ENCODE data around the genes IL20, PIGR and CR2.

GRCh38 chr1:206664528-206665349, 20.0 kb upstream of the MAPKAPK2 start:
- PRO-cap, result no peak

GRCh38 chr1:206700229-206701452, 15.9 kb downstream of the MAPKAPK2 start:
- PRO-cap, result no peak

- PRO-cap, result no peak
Observed at GRCh38 chr1:206729257-206730362, 41.0 kb upstream of the IL19 start.

DNA sequence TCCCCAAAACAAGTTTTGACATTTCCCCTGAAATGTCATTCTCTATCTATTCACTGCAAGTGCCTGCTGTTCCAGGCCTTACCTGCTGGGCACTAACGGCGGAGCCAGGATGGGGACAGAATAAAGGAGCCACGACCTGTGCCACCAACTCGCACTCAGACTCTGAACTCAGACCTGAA, at the start of gene IL20:
IL20 (plus strand) TSS at position 152 of the 179 bp plus-strand sequence.
- PRO-cap, result no peak

DNA sequence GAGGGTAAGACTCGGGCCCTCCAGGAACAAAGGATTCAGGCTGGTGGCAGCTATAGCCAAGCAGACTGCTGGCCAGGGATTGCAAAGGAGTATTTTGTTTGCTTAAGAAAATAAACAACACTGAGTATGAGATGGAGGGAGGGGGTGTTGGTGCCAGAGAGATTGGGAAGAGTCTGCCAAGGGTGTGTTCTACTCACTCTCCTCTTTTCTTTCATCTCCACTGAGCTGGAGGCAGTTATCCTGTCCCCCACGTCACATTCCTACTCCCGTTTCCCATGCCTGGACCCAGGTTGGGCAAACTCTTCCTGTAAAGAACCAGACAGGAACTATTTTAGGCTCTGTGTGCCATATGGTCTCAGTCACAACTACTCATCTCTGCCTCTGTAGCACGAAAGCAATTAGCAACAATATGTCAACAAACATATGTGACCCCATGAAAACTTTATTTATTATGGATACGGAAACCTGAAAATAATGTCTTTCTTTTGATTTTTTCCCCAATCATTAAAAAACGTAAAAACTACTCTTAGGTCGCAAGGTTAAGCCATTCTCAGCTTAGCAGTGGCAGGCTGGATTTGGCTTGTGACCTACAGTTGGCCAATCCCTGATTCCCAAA, 1.3 kb upstream of the IL24 start:
- PRO-cap, result no peak

GRCh38 chr1:206921387-206921804, 345 bp downstream of the FCMR start:
- PRO-cap, result no peak

- PRO-cap, result no peak
Observed at GRCh38 chr1:206946036-206946755, at the start of gene PIGR. Gene PIGR (minus strand): TSS chr1:206946466.

GRCh38 chr1:207043889-207044813, 6.9 kb downstream of the YOD1 start:
- PRO-cap, result no peak

DNA sequence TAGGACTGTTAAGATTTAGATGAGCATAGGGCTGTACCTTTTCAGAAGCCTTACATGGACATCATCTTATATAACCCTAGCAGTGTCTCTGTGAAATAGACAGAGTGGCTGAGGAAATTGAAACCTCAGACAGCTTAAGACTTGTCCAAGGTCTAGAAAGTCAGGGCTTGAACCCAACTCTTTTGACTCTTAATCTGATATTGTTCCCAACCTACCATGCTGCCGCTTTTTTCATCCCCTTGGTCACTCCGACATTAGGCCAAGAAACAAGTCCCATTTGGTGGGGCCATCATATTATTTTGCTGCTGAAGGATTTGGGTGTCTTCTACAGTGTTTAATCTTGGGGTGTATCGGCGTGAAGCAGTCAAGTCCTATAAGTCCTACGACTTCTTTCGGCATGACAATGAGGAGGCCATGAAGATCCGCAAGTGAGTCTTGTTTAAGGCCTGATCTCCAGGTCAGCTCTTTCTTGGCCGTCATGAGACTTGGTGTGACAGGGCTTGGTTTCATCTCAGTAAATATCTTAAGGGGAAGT, 9.3 kb downstream of the PFKFB2 start:
- PRO-cap, result no peak

DNA sequence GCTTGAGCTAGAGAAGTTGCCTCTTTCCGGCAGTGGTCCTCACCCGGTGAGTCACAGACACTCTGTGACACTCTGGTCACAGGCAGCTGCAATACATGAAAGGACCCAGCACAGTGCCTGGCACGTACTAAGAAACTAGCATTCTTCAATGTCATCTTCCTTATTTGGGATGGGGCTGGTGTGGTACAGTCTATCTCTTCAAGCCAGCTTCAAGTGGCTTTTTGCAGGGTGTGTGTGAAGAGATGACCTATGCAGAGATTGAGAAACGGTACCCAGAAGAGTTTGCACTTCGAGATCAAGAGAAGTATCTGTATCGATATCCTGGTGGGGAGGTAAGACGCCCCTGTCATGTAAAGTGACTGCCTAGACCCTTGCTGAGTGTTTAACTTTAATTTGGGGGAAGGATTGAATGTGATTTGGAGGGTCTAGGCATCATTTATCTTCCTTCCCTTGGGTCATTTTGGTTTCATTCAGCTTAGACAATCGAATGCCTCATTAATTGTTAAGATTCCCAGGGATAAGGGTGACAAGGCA, 16.2 kb downstream of the PFKFB2 start:
- PRO-cap, result no peak

GRCh38 chr1:207103824-207104130, 256 bp upstream of the C4BPA start:
- PRO-cap, result no peak

GRCh38 chr1:207241094-207242061, 80.1 kb upstream of the CD55 start:
- PRO-cap, result no peak

DNA sequence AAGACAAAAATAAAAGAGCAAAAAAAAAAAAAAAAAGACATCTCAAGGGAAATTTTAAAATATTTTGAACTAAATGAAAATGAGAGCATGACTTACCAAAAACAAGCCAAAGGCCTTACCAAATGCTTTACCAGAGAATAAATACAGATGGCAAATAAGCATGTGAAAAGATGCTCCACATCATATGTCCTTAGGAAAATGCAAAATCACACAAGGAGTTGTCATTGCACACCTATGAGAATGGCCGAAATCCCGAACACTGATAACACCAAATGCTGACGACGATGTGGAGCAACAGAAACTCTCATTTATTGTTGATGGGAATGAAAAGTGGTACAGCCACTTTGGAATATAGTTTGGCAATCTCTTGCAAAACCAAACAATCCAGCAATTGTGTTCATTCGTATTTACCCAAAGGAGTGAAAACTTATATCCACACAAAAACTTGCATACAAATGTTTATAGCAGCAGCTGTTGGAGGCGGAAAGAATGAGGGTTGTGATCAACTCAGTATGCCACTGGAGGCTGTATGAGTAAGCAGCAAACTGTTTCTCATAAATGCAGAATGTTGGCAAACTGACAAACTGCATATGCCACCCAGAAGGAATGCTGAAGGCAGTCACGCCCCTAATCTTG, 60.8 kb upstream of the CR2 start:
- PRO-cap, result no peak

DNA sequence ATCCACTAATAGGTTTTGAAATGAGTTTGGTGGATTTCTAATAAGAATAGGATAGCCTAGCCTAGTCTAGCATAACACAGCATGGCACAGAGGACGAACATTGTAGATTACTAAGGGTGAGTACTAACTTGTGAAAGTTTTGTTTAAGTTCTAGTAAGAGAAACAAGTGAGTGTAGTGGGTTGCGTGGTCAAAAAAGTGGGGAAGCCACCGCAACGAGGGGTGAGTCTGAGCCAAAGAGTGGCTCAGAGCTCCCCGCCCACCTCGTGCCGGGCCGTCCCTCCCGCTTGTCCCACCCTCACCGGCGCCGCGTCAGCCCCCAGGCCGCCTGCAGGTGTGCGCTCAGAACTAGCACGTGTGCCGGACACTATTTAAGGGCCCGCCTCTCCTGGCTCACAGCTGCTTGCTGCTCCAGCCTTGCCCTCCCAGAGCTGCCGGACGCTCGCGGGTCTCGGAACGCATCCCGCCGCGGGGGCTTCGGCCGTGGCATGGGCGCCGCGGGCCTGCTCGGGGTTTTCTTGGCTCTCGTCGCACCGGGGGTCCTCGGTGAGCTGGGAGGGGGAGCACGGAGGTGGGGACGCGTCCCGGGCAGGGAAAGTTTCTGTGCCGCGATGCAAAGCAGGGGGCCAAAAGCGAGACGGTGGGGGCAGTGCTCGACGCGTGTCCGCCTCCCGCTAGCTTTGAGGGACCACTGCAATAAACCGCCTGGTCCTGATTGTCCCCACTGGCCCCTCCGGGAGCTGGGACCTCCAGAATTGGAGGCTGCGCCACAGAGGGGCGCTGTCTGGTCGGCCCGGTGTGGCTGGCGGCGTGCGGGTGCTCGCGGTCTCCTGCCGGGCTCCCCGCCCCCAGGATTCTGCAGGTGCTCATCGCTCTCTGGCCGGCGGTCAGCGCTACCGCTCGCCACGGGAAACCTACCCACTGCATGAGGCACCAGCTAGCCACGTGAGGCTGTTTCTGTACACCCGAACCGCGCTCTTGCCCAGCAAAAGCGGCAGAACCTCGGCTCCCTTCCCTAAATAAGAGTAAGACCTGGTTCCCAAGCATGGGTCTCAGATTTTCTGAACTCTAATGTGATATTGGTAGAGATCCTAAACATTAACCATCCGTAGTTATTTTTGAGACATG, at the start of gene CR2:
CR2 (plus strand) TSS at position 396 of the 1,126 bp plus-strand sequence.
- PRO-cap, result no peak

DNA sequence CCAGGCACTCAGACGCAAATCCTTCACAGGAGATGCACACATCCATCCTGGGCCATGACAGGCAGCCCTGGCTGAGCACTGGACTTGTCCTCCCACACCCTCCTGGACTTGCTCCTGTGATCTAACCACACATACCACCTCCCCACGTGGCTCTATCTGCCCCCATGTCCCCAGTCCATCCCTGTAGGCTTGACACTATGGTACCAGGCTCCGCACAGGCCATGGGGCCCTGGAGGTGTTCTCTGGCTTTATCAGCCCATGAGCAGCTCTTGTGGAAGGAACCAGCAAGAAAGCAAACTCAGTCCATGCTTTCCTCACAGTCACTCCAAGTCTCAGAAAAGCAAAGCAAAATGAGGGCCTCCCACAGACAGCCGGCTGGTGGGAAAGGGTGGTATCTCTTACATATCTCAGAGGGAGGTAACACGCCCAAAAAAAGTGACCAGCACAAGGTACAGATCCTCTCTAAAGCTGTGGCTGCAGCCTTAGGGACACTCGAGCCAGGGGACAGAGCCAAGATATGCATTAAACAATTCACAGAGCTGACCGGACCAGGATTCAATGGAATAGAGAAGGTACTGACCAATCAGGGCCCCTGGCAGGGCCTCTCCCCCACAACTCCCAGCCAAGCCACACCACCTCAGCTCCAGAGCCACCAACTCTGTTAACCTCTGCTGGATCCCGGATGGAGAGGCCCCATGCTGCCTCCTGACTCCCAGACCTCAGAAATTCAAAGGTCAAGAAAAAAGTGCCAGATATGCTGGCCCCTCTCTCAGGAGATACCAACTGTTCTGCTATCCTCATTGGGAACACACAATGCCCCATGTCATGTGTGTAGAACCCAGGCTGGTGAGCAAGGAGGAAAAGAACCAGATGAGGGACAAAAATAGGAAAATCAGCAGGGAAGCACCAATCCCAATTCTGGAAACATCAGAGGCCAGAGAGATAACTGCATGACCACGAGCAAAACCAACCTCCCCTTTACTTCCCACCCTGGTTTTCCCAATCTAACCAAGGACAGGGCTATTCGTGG, 61.9 kb downstream of the CD46 start:
- PRO-cap, result no peak

DNA sequence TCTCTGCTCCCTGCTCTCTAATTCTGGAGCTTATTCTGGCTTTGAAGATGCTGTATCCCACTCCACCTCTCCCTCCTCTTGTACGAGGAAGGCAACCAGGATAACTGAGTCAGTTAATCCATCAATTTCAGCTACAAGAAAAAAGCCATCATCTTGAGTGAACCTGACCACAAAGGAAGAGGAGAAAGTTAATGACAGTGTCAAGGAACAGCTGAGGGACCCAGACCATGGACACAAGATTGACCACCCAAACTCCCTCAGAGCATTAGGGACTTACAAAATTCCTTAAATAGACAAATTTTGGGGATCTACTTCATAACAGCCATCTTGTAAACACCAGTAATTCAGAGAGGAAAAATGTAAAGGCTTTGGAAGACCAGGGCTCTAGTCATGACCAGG, 67.9 kb downstream of the CD46 start:
- PRO-cap, result no peak

DNA sequence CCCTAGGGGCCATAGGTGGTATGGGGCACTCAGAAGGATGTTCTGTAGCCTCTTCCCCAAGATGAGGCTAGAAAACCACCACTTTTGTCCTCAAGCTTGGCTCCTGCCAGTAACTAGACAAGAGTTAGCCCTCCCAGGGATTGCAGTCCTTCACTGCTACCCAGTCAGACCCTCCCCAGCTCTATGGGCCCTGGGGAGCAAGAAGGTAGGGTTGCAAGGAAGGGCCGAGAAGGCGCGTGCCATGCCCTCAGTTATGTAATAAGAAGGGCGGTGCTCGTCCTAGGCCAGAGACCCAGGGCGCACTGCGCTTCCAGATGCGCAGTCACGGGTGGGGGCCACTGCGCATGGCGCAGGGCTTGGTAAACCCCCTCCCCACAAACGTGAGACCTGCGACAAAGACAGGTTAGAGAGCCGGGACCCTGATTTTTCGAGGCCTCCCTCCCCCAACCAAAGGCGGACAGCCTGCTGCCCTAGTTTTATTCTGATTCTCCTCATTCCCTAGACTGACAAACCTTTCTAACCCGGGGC, 69.8 kb downstream of the CD46 start:
- PRO-cap, result no peak

DNA sequence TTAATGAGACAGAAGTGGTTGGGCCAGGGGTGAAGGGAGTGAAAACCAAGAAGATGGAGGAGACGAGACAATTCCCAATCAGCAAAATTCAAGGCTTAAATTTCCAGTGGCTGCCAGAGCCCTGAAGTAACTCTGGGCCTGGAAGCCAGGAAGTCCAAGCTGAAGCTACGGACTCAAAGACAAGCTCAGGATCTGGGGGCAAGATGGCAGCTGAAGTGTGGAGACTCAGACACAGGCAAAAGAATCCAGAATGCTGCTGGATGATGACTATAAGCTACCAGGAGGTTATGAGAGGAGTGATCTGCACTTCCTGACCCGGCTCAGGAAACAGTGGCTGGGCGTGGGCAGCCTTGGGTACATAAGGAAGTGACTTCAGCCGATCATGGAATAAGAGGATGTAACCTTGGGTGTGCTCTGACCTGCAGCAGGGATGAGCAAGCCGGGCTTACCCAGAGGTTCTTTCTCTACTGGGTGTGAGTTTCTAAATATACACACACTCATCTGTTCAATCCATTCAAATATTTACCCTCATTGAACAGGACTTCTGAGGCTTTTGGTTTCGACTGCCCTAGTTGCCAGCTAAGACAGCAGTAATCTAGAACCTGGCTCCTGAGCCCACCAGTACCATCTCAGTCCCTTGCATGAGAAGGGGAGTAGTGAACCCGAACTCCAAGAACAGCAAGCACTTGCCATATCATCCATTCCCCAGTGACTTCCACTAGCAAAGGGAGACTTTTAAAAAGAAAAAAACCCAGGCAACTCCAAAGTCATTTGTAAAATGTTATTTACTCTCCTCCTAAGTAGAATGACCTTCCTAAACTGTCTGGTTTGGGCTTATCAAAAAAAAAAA, 62.6 kb downstream of the CD34 start:
- PRO-cap, result no peak

GRCh38 chr1:207853353-207853721, 57.6 kb downstream of the CD34 start:
- PRO-cap, result no peak

- PRO-cap, result no peak
Observed at GRCh38 chr1:207863611-207864383, 47.1 kb downstream of the CD34 start.